Mesangial cell (primary cell): ENCODE data around the genes BMP8A, HPCAL4 and MYCL.

- RAMPAGE, long total RNA: no peak
Observed at GRCh38 chr1:39440780-39441497, 50.5 kb upstream of the BMP8A start.

- RAMPAGE, long total RNA: no peak
Observed at GRCh38 chr1:39486083-39487183, 5.0 kb upstream of the BMP8A start.

- RAMPAGE, long total RNA: no peak
Observed at GRCh38 chr1:39491232-39492197, at the start of gene BMP8A. TSS of gene BMP8A (plus strand) at chr1:39491636.

DNA sequence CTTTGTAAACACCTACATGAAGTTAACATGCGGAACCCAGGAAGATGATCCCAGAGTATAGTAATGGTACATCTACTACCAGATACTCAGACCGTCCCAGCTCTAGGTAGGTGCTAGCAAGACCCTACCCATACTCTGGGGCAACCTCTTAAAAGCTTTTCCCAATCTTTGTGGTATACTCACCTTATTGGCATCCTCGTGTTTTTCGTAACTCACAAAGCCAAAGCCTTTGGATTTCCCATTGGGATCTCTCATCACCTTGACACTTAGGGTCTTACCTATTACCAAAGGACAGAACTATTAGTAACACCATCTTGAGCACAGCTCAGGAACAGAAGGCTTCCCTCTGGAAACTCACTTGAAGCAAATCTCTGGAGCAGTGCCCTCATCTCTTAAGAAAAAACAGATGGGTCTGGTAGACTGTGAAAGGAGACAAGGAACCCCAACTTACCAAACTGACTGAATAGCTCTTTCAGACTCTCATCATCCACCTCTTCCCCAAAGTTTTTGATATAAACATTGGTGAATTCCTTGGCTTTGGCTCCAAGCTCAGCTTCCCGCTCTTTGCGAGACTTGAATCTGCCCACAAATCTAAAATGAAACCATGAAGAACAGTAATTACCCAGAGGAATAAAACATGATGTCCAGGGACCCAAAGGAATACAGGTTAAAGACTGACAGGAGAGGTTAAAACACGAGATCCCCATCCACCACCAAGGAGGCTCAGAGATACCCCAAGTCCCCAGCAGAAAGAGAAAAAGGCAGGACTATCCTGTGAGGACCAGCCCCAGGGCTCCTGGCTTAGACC, 7.0 kb downstream of the PABPC4 start:
- RAMPAGE, long total RNA: start-site peak on the minus strand centred at position 542 of the sequence, 100 bp wide, 43 reads

DNA sequence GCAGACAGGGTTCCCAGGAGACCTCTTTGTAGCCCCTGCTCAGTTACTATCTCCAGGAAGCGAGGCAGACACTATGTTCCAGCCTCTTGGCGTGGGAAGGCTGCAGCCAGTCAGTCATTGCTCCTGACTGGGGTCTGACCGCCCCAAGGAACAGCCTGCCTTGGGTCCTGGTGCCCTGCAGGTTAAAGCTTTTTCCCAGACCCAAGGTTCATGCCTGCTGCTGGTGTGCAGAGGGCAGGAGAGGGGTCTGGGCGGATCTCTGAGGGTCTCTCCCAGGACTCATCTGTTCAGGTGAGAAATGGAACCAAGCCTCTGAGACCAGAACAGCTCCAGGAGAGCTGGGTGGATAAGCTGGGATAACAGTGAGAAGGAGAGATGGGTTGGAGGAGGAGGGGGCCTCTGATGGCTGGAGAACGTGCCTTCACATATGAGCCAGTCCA, 13.4 kb downstream of the HEYL start:
- RAMPAGE, long total RNA: no peak

- RAMPAGE, long total RNA: no peak
Observed at GRCh38 chr1:39691240-39692177, at the start of gene HPCAL4. TSS of gene HPCAL4 (minus strand) at chr1:39691433.

DNA sequence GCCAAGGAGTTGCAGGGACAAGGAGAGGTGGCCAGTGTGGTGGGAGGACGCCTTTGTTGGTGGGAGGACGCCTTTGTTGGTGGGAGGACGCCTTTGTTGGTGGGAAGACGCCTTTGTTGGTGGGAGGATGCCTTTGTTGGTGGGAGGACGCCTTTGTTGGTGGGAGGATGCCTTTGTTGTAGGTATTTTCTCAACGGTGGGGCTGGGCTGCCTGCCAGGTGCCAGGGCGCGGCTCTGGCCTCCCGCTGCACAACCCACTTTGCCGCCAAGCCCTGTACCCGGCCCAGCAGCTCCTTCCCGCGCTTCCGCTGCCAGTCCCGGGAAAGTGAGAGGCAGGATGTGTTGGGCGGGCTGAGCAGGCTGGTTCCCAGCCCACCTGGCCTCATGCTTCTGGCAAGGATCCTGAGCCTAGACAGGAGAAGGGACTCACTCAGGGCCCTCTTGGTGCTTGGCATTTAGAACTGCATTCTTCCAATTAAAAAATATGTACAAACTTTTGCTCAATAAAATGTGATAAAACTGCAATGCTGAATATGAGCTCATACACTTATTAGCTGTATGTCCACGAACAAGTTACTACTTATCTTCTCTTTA, 30.9 kb upstream of the BMP8B start:
- RAMPAGE, long total RNA: no peak

DNA sequence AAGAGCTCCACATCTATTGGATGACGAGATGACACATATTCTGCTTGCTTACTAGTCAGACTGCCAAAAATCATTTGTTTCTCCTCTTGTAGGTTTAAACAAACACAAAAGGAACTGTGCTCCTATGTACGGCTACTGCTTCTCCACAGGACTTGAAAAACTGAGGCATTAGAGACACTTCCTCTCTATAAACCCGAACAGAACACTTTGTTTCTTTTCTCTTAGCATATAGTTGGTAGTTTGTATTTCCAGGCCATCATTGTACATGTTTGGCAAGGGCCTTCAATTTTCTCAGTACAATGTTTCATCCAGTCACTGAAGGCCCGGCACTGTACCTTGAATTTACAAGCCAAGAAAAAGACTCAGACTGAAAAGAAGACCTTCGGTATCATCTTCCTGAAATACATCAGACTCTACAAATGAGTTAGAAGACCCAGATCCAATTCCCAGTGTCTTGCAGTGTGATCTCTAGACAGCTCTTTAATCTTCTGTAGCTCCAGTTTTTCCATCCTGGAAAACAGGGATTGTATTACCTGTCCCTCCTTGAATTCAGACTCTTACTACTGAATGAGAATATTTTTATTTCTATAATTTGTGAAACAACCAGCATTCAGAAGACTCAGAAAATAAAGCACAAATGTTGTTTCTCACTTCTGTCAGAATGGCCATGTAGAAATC, 5.8 kb downstream of the TRIT1 start:
- RAMPAGE, long total RNA: no peak

DNA sequence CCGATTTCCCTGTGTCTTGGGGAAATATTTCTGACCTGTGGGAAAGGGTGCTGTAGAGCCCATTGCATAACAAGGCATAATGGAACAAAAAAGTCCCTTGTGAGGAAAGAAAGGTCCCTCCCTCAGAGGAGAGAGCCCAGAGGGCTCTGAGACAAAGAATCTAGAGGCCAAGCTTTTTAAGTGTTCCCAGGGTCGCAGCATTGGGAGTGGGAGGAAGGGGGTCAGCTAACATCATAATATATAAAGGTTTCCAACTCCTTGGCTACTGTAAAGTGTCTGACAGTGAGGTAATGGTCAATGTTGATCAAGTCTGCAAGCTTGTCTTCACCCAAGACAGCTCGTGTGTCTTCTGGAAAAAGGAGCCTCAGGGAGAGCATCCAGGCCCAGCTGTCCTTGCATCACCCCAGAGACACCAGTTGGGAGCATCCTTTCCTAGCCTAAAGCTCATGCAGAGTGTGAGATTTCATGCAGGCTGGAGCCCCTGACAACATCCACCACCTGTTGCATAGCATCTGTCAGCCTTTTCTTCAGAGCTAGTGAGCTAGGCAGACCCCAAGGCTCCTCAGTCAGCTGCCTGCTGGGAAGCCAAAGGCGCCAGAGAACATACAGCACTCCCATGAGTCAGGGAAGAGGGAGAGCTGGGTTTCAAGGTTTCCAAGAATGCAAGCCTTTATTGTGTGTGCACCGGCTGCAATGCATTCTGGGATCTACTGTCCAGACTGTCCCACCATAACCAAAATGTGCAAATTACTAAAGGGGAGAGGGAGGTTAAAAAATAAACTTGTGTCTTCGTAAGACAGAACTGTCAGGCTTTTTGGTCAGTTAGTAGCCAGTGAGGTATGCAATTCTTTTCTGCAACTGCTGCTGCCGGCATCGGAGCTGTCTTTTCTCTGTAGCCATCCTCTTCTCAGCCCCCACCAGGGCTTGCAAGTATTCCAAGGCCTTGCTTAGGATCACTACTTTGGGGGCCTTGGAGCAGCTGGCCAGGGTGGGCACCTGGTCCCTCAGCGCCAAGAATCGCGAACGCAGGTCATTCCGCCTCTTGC, 4.8 kb downstream of the MYCL start:
- RAMPAGE, long total RNA: no peak

- RAMPAGE, long total RNA: no peak
Observed at GRCh38 chr1:39901467-39902560, at the start of gene MYCL. TSS of gene MYCL (minus strand) at chr1:39901917.

- RAMPAGE, long total RNA: no peak
Observed at GRCh38 chr1:39927449-39928025, 25.8 kb upstream of the MYCL start.

DNA sequence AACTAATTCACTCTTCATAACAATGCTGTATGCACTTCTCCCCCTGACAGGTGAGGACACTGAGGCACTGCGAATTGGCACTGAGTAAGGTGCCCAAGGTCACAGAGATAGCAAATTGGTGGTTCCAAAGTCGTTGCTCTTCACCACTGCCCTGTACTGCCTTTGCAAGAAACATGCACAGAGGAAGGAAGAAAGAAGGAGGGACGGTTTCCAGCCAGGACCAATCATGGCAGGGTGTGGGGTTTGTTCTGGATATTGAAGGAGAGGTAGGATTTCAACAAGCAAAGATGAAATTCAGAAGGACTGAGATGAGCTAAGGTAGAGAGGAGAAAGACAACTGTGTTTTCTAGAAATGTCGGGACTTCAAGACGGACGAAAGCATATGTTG, 471 bp upstream of the PPT1 start:
- RAMPAGE, long total RNA: no peak

GRCh38 chr1:40161473-40162558, 629 bp downstream of the RLF start:
- RAMPAGE, long total RNA: no peak

GRCh38 chr1:40381038-40382131, 7.9 kb downstream of the SMAP2 start:
- RAMPAGE, long total RNA: no peak

GRCh38 chr1:40382856-40383522, 9.5 kb downstream of the SMAP2 start:
- RAMPAGE, long total RNA: no peak

- RAMPAGE, long total RNA: no peak
Observed at GRCh38 chr1:40386864-40387254, 13.3 kb downstream of the SMAP2 start.

DNA sequence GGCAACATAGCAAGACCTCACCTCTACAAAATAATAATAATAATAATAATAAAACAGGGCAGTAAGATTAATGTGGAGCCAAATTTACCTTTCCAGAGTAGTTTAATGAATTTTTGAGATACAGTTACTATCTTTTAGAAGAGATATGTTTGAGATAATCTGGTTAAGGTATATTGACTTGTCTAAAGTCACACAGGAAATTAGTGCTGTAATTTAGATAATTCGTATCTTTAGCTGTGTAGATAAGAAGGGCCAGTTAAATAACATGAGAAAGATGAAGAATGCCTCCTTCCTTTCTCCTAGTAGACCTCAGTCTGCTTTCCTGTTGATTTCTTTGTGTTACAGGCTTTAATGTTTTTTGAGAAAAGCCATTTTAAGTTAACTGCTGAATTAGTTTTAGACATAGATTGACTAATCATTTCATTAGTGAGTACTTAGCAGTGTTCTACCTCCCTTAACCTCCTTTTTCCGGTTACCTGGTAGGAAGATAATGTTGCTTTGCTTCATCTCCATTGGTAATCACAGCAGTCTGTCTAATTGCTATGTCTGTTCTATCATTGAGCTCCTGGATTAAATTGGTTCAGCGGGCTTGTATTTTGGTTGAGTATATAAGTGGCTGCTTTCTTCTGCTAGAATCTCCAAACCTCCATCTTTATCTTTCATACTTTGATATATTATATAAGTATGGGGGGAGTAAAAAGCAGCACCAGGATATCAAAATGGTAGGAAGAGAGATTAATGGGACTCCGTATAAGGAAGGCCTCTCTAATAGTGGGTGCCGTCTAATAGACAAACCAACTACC, 22.2 kb downstream of the SMAP2 start:
- RAMPAGE, long total RNA: no peak

GRCh38 chr1:40399803-40401017, 26.7 kb downstream of the SMAP2 start:
- RAMPAGE, long total RNA: no peak

GRCh38 chr1:40412573-40413295, 37.5 kb upstream of the ZFP69B start:
- RAMPAGE, long total RNA: no peak

GRCh38 chr1:40415907-40416582, 34.2 kb upstream of the ZFP69B start:
- RAMPAGE, long total RNA: no peak